GM23338 (cell line): ENCODE measurements around the genes SLC47A2 and AKAP10.

- PRO-cap: no peak
- RAMPAGE, long total RNA: no peak
Observed at GRCh38 chr17:19494896-19495539, 38.6 kb upstream of the SLC47A1 start.

GRCh38 chr17:19703212-19704326 is 12.8 kb downstream of the SLC47A2 start:
- PRO-cap: no peak
- RAMPAGE, long total RNA: no peak

GRCh38 chr17:19716326-19717172 is at the start of gene SLC47A2:
Gene SLC47A2 (minus strand): TSS chr17:19716584.
- PRO-cap: no peak
- RAMPAGE, long total RNA: no peak

DNA sequence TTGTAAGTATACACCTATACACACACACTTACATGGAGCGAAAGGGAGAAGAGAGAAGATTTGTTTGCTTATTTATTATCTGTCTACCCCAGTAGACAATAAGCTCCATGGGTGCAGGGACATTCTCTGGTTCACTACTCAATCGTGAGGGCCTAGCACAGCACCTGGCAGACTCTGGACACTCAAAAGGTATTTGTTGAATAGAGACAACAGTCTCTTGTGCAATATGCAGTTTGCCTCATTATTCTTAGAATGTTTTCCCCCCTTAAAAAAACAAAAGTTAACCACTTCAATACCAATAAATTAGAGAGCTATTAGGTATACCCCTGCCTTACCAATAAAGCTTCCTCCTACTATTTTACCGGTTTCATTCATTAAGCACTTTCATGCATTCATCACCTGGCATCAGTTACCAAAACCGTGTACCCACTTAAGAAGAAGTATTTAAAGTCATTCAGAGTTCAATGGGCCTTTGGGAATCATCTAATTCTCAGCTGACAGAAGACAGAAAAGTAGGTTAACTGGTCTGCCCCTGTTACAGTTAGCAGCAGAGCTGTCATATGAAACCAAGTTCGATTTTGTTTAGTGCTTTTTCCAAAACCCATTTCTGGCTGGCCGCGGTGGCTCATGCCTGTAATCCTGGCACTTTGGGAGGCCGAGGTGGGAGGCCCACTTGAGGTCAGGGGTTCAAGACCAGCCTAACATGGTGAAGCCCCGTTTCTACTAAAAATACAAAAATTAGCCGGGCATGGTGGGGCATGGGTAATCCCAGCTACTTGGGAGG is 1.8 kb downstream of the AKAP10 start:
- PRO-cap: no peak
- RAMPAGE, long total RNA: no peak

GRCh38 chr17:19977510-19978123 is at the start of gene AKAP10:
Gene AKAP10 (minus strand): TSS chr17:19977828.
- PRO-cap: bidirectional peak, plus-strand start at chr17:19977804, minus-strand start at chr17:19977800; bidirectional peak, plus-strand start at chr17:19977958, minus-strand start at chr17:19978023
- RAMPAGE, long total RNA: no peak

- PRO-cap: no peak
- RAMPAGE, long total RNA: no peak
Observed at GRCh38 chr17:20086357-20087127, 77.4 kb downstream of the SPECC1 start.

DNA sequence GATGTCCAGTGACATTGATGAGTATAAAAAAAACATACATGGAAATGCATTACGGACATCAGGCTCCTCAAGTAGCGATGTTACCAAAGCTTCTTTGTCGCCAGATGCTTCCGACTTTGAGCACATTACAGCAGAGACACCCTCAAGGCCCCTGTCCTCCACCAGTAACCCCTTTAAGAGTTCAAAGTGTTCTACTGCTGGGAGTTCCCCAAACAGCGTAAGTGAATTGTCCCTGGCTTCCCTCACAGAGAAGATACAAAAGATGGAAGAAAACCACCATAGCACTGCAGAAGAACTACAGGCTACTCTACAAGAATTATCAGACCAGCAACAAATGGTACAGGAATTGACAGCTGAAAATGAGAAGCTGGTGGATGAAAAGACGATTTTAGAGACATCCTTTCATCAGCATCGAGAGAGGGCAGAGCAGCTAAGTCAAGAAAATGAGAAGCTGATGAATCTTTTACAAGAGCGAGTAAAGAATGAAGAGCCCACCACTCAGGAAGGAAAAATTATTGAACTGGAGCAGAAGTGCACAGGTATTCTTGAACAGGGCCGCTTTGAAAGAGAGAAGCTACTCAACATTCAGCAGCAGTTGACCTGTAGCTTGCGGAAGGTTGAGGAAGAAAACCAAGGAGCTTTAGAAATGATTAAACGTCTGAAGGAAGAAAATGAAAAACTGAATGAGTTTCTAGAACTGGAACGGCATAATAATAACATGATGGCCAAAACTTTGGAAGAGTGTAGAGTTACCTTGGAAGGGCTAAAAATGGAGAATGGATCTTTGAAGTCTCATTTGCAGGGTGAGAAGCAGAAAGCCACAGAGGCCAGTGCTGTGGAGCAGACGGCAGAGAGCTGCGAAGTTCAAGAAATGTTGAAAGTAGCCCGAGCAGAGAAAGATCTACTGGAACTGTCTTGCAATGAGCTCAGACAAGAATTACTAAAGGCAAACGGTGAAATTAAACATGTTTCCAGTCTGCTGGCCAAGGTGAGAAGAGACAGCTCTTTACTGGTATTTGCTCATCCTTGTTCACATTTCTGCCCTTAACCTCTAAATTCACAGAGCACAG is 196.1 kb downstream of the SPECC1 start:
- PRO-cap: no peak
- RAMPAGE, long total RNA: no peak

- PRO-cap: no peak
- RAMPAGE, long total RNA: no peak
Observed at GRCh38 chr17:20281196-20281689, 186.1 kb downstream of the LGALS9B start.

DNA sequence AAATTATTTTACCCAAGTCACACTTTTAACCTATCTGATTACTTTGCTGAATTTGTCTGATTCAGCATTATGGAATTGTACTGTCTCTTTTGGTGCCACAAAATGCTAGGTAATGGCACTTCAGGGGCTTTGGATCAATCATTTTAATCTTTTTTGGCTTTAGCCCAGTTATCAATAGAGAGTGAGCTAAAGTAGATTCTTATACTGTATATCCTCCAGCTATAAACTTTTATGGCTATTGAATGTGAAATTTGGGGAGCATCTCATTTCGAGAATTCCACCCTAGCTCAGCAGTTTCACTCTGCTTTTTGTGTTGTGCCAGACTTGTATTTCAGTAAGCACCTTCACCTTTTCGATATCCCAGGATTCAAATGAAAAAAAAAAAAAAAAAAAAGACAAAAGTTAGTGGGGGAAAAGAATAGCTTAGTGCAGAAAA is 125.9 kb downstream of the LGALS9B start:
- PRO-cap: no peak
- RAMPAGE, long total RNA: no peak

DNA sequence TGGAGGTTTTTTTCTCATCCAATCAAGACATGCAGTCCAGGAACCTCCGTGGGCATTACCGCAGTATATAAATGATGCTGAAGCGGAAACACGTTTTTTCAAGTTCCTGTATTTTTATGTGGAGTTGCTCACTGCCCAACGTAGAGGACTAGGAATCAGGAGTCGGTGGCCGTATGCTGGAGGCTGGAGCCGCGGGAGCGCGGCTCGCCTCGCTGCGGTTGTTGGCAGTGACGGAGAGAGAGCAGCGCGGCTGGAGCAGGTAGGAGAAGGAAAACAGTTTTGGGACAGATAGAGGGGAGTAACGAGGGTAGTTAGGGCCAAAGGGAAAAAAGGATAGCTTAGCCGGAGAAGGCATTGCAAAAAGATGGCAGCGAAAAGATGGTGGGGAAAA is 174.4 kb downstream of the USP22 start:
- PRO-cap: bidirectional peak, plus-strand start at position 94 of the sequence, minus-strand start outside the sequence
- RAMPAGE, long total RNA: start-site peak on the plus strand centred at position 108 of the sequence, 115 bp wide, 442 and 84 reads in 2 replicates

GRCh38 chr17:21001315-21002493 is 41.1 kb downstream of the USP22 start:
- PRO-cap: no peak
- RAMPAGE, long total RNA: no peak

- PRO-cap: no peak
- RAMPAGE, long total RNA: no peak
Observed at GRCh38 chr17:21011139-21011615, 31.6 kb downstream of the USP22 start.

DNA sequence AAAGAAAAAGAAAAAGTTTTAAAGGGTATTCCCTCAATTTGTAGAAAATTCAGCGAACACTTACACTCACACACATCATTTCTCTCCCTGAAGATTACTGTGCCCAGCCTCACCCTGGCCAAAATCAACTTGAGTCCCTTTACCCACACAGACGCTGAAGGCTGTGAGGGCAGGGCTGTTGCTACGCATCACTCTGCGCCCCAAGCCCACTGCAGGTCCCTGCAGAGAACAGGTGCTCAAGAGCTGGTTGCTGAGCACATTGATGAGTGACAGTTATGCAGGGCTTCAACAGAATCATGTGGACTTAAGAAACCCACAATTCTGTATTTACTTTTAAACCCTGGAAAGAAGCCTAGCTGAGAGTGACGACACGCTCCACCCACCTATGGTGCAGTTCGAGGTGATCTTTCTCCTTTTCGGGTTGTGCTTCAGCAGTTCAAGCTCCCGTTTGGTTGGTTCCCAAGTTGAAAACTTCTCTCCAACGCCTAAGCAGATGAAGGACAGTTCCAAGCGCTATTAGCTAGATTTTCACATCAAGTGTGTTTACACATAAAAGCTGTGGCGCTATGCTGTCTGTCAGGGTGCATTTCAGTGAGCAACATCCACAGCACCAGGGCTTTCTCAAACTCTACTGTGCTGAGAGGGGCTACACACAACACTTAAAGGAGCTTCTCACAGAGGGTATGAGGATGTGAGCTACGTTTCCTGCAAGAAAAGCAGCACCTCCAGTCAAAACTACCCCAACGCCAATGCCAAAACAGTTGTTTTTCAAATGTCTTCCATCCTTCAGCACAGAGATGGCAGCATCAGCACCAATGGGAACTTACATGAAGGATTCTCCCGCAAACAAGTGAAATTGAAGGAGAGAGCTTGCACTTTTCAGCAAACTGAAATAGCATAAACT is 23.9 kb downstream of the USP22 start:
- PRO-cap: no peak
- RAMPAGE, long total RNA: no peak

DNA sequence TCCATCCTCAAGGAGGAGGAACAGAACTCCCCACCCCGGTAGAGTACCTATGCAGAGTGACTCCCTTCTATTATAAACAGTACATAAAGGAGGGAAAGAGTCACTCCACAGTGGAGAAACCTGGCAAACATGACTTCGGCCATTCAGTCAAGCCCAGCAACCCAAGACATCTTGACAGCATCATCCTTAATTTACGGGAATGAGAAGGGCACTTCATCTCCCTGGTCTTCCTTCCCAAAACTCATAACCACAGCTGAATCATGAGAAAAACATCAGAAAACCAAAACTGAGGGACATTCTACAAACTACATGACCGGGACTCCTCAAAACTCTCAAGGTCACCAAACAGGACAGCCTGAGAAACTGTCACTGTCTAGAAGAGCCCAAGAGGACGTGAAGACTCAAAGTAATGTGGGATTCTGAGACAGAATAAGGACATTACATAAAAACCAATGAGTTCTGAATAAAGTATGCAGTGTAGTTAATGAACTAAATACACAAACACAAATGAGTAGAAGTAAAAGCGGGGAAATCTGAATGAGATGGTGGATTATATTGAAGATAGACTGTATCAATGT is 5.5 kb downstream of the USP22 start:
- PRO-cap: no peak
- RAMPAGE, long total RNA: no peak

GRCh38 chr17:21075400-21076062 is 32.7 kb upstream of the USP22 start:
- PRO-cap: no peak
- RAMPAGE, long total RNA: no peak

DNA sequence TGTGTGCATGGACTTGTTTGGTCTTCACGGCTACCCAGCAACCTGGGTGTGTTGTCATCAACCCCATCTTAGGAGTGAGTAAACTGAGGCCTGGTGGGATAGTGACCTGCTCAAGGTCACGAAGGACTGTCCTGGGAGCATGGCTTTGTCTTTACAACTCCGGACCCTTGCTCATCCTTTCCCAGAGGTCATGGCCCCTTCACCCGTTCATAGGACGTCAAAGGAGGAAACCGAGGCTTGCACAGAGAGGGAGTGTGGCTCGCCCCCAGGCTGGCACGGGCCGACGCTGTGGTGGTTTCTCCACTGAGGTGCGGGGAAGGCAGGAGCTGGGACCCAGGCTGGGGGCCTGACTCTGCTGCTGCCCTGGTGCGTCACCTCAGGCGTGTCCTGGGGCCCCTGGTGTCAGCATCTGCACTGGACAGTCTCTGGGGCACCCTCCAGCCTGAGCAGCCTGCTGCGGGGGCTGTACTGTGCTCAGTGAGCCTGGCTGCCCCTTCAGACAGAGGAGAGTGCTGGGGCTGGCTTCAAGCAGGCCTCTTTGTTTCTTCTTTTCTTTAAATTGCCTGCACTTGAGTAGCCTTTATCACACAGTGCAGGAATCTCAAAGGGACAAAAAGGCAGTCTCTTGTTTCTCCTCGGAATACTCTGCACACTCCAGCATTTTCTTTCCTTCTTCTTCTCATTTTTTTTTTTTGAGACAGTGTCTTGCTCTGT is 7.4 kb downstream of the MAP2K3 start:
- PRO-cap: no peak
- RAMPAGE, long total RNA: no peak

GRCh38 chr17:21370291-21371010 is 5.7 kb upstream of the KCNJ12 start:
- PRO-cap: no peak
- RAMPAGE, long total RNA: no peak

DNA sequence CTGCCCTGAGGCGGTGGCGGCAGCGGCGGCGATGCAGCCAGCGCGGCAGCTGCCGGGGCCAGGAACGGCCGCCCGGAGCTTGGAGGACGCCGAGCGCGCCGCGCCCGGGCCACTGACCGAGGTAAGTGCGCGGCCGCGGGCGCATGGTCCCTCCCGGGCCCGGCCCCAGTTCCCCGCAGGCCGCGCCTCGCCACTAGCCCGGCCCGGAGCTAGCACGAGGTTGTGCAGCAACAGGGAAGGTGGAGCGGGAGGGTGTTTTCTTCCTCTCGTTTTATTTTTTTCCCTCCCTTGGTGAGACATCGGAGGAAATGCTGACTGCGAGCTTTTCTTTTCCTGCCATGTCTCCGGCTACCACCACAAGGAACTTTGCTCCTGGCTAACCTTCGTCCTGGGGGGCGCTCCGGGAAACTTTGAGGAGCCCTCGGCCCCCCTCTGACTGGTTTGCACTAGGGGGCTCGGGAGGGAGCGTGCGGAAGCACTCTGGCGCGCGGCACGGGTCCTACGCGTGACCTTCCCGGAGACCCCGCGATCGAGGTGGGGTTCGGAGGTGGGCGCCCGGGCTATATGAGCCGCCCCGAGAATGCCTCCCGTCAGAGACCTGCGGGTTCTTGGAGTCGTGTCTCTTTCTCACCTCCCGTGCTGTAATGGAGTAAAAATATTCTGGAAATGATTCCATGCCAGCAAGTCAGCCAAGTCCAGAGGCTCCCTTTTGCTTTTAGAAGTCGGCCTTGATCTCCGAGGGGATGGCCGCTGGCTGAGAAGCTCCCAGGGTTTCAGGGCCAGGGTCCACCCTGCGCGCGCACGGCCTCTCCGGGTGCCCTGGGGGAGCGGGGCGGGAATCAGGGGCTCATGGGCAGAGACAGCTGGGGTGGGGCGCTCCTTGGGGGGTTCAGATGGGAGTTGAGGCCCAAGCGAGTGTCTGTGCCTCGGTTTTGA is 904 bp downstream of the KCNJ12 start:
- PRO-cap: bidirectional peak, plus-strand start at position 112 of the sequence, minus-strand start at position 114 of the sequence; unidirectional peak, minus-strand start at position 430 of the sequence; unidirectional peak, minus-strand start at position 536 of the sequence
- RAMPAGE, long total RNA: no peak

GRCh38 chr17:21377972-21378435 is 1.8 kb downstream of the KCNJ12 start:
- PRO-cap: unidirectional peak, minus-strand start at chr17:21378138
- RAMPAGE, long total RNA: no peak

GRCh38 chr17:21512976-21513331 is 136.8 kb downstream of the KCNJ12 start:
- PRO-cap: no peak
- RAMPAGE, long total RNA: no peak